A375 (cell line): ENCODE measurements around a stretch of chr6.

DNA sequence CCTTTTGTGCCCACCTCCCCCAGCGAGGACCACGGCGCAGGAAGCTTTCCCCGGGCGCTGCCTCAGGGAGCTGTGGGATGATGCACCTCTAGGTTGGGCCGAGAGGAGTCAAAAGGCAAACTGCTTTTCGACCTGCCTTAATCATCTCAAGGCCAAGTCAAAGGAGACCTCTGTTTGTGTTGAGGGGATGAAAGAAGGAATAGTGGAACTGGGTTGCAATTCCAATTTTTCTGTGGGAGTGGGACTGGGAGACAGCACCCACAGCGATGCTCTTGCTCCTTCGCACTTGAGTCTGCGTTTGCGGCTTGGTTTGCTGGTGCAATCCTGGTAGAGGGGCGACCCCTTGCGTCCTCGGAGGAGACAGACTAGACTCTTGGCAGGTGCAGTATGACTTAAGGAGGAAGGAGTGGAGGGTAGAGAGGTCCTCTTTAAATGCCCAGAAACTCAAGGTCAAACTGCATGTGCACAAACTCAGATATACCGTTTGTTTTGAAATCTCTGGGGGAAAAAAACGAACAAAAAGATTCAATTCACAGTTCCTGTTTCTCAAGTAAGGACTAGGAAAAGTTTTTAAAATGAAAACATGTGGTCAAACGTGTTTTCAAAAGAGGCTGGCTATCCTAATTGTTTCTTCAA lies 2.9 kb downstream of the RSPO3 start:
- RAMPAGE, long total RNA: no peak

- RAMPAGE, long total RNA: no peak
Observed at GRCh38 chr6:127215792-127216473, 50.7 kb upstream of the RNF146 start.

- RAMPAGE, long total RNA: no peak
Observed at GRCh38 chr6:127464004-127464624, 4.9 kb upstream of the KIAA0408 start.

GRCh38 chr6:127918490-127919153 lies 17.8 kb upstream of the THEMIS start:
- RAMPAGE, long total RNA: no peak

DNA sequence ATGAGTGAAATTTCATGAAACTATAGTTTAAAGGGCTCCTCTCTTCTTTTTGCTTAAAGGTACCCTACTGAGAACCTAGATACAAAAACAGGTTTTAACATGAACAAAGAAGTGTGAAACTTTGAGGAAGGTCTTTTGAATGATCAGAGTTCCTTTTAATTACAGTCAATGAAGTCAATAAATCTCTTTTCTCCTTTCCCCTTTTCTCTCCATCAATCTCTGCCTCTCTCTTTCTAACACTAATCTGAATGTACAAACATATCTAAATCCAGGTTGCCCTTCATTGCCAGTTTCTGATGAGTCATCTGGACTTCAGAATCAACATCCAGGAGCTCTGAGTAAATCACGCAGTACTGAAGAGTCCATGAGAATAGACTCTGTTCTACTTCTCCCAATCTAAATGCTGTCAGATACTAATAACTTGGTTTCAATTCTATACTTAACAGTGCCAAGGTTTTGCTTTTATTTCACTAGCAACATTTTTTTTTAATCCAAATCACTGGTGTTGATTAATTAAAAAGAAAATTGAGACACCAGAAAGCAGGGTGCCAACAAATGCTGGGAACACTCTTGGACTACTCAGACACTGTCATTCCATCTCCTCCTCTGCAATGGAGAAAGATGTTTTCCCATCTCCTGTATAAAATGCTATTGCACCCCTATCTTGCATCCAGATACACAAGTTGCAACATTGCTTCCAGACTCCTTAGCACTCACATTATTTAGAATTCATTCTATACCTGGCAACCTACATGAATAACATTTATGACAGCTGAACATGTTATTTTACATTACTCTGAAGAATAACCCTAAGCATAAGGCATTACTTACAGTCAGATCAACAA lies 238.8 kb upstream of the THEMIS start:
- RAMPAGE, long total RNA: no peak

DNA sequence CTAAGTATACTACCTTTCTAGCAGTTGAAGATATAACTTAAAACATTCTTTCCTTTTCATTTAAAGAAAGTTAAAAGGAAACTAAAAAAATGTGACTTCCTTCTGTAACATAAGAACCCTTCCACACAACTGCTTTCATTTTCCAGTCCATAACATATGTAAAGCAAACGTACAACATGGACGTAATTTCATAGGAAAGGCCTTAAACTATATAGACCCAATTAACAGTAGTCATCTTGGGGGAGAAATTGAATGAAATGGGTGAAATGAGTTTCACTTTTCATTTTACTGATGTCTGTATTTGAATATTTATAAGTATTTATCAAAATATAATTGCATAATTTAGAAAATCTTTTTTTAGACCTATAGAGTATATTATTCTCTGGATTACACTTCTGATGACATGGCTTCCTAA lies 260.6 kb downstream of the PTPRK start:
- RAMPAGE, long total RNA: no peak

GRCh38 chr6:128507303-128508504 lies 12.7 kb downstream of the PTPRK start:
- RAMPAGE, long total RNA: no peak

DNA sequence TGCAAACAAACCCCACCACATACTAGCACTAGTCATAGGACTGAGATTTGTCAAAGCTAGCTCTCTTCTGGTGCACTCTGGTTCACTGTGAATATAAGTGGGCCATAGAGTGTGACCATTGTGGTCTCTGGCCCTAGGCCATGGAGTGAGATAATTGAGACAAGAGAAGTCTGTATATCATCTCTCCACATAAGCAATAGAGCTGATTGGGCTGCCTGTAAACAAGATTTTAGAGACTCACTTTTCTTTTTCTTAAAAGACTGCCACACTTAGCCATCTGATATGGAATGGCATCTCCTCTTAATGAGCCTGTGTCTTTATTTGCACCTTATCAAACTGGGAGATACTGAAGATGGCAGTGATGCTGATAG lies 247.2 kb downstream of the LAMA2 start:
- RAMPAGE, long total RNA: no peak

- RAMPAGE, long total RNA: no peak
Observed at GRCh38 chr6:129138432-129139205, 255.7 kb downstream of the LAMA2 start.

DNA sequence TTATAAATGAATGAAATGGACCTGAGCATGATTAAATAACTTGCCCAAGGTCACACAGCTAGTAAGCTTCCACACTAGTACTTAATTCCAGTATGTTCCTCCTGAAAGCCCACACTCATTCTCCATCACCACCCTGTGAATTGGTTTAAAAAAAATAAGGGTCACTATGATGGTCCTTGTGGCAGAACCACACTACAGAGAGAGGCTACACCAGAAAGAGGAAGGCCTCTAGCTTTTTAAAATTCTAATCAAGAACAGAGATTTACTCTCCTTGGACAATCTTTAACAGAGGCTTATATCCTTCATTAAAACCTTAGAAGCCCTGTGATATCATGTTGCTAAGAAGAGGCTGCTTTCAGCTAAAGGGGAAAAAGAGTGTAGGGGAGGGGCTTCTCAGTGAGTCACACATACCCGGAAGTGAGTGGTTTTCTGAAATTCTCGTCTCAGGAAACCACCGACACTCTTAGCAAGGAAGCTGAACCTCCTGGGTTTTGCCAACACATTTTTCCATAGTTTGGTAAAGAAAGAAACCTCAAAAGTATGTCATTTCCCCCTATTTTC lies 219.6 kb downstream of the ARHGAP18 start:
- RAMPAGE, long total RNA: no peak

DNA sequence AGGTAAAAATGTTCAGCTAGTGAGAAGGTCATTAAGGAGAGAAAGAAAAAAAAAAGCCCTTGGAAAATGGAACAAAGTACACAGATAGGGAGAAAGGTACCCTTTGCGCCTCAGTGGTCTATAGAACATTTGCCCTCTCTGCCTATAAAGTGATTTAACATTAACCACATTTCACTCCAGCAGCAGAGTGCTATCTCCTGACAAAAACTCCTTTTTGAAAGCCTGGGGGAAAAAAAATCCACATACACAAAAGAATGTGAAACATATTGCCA lies 798 bp downstream of the ARHGAP18 start:
- RAMPAGE, long total RNA: no peak

- RAMPAGE, long total RNA: no peak
Observed at GRCh38 chr6:130396312-130396561, 30.4 kb downstream of the TMEM200A start.

DNA sequence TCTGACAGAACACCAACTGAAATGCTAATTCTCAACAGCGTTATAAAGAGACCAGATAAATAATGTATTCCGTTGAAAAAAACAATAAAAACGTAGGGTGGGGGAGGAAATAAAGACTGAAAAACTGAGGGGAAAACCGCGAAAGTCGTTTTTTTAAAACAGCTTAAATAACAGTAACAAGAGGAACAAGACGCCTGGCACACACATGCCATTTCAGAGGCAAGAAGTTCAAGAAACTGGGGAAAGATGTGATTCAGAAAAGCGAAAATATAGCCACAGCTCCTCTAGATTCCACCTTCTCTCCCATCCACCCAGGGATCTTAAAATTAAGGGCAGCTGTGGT lies 1.3 kb downstream of the EPB41L2 start:
- RAMPAGE, long total RNA: no peak

GRCh38 chr6:131259164-131259456 lies 123.8 kb downstream of the AKAP7 start:
- RAMPAGE, long total RNA: no peak

- RAMPAGE, long total RNA: no peak
Observed at GRCh38 chr6:131383716-131384530, 189.1 kb upstream of the ARG1 start.

GRCh38 chr6:131576303-131576655 lies 3.3 kb downstream of the ARG1 start:
- RAMPAGE, long total RNA: no peak

GRCh38 chr6:131844144-131844843 lies 36.5 kb downstream of the ENPP1 start:
- RAMPAGE, long total RNA: no peak

DNA sequence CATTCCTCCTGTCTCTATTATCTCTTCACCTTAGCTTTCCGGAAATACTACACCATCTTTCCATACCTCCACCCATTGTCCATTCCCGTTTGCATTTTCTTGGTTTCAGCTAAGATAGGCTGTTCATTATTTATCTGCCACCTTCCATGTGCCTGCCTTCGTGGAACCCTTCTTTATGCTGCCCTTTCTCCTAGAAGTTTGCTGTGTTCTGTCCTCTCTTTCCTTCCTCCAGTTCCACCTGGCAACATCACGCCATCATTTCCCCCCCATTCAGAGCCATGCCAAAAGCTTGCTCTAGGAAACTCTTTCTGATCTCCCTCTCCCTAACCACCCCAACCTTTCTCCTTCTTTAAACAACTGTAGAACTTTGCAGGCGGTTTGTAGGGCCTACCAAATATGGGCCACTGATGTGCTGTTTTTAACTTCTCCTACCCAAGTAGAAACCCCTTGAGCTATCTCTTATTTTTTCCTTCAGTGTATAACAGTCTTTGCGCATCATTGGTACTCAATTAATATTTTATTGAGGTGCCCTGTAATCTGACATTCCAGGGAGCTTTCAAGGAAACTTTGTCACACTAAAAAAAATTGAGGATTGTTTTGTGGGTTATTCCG lies 38.5 kb downstream of the ENPP1 start:
- RAMPAGE, long total RNA: no peak

GRCh38 chr6:131849725-131850225 lies 42.0 kb downstream of the ENPP1 start:
- RAMPAGE, long total RNA: no peak

- RAMPAGE, long total RNA: no peak
Observed at GRCh38 chr6:131949892-131950750, 1.1 kb downstream of the CCN2 start.